ReNcell CX (cell line): ENCODE results near the genes USP48 and LDLRAD2.

- PRO-cap: no peak
These were observed 10.2 kb downstream of the ECE1 start for GRCh38 chr1:21279876-21280634.

- PRO-cap: no peak
These were observed 379 bp upstream of the ECE1 start for GRCh38 chr1:21290595-21291089.

- PRO-cap: bidirectional peak, plus-strand start at chr1:21311384, minus-strand start at chr1:21311081
These were observed 20.9 kb upstream of the ECE1 start for GRCh38 chr1:21311166-21311464.

DNA sequence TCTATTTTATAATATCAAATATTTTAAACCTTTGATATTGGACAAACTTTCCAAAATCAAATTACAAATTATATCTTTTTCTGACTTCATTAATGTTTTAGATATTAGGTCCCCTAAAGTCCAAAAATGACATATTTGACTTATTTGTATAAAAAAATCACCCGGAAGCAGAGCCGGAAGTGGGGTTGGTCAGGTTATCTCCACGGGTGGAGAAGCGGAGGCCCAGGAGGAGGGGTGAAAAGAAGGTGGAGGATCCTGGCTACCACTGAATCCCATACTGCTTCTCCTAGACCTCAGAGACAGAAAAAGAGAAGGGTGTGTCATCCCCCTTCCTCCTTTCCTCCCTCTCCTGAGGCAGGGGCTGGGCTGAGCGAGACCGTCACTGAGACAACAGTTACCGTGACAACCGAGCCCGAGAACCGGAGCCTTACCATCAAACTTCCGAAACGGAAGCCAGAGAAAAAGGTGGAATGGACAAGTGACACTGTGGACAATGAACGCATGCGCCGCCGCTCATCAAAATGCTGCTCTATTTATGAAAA, 42.2 kb upstream of the NBPF3 start:
- PRO-cap: no peak

GRCh38 chr1:21538228-21538775, 29.1 kb downstream of the ALPL start:
- PRO-cap: no peak

GRCh38 chr1:21546342-21546559, 37.0 kb downstream of the ALPL start:
- PRO-cap: no peak

DNA sequence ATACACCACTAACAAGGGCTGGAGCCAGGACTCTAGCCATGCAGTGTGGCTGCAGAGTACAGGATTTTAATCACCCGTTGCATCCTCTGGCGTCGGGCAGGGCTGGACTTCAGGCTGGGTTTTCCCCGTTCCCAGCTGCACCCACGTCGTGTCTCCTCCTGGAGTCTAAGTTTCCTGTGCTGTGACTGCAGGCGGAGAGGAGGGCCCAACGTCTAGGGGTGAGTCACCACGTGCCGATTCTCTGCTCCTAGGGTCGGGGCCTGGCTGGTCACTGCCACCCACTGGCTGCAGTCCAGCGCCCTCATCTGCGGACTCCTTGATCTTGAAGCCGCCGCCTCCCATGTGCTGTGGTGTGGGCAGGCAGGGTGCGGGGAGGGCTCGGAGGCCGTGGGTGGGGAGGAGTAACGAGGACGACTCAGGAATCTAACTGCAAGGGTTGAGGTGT, 77.7 kb downstream of the ALPL start:
- PRO-cap: no peak

DNA sequence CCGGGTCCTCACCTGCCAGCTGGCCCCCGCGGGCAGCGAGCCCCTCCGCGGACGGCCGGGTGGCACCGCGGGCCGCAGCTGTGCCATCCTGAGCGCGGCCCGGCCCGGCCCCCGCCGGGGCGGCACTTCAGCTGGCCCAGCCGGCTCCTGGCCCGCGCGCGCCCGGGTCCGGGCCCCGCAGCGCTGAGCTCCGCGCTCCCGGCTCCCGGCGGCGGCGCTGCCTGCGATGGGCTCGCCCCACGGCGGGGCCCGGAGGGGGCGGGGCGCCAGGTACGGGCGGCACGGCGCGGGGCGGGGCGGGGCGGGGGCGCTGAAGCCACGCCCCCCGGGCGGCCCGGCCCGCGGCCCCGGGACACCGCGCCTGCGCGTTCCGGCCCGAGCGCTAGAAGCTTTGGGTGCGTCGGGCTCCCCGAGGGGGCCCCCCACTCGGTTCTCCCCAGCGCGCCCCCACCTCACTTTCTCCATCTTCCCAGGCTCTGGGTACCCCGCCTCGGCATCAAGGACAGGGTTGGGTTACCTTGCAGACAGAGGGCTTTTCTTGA, 46.8 kb downstream of the RAP1GAP start:
- PRO-cap: no peak

- PRO-cap: no peak
These were observed 18.5 kb upstream of the RAP1GAP start for GRCh38 chr1:21687476-21688200.

- PRO-cap: no peak
These were observed 54.6 kb downstream of the USP48 start for GRCh38 chr1:21728311-21728830.

- PRO-cap: no peak
These were observed 3.1 kb downstream of the USP48 start for GRCh38 chr1:21779678-21780319.

- PRO-cap: unidirectional peak, minus-strand start at chr1:21782834; bidirectional peak, plus-strand start at chr1:21783270, minus-strand start at chr1:21783189
These were observed at the start of gene USP48 for GRCh38 chr1:21782508-21783365. TSS of gene USP48 (minus strand) at chr1:21783149.

GRCh38 chr1:21812220-21812585, at the start of gene LDLRAD2:
TSS of gene LDLRAD2 (plus strand) at chr1:21812265.
- PRO-cap: no peak

DNA sequence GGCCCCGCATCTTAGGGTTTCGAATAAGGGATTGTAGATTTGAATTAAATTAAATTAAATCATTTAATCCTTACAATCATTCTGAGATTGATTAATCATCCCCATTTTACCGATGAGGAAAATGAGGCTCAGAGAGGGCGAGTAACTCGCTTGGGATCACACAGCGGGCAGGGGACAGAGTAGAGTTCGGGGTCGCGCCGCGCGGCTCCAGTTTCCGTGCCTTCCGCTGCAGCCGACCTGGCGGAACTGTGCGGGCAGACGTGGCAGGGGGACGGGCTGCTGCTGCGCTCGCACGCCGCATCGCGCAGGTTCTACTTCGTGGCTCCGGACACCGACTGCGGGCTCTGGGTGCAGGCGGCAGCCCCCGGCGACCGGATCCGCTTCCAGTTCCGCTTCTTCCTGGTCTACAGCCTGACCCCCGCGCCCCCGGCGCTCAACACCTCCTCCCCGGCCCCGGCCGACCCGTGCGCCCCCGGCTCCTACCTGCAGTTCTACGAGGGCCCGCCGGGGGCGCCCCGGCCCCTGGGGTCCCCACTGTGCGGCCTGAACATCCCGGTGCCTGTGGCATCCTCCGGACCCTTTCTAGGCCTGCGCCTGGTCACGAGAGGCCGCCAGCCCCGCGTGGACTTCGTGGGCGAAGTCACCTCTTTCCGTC, 2.2 kb downstream of the LDLRAD2 start:
- PRO-cap: bidirectional peak, plus-strand start at position 244 of the sequence, minus-strand start at position 242 of the sequence; bidirectional peak, plus-strand start at position 335 of the sequence, minus-strand start at position 331 of the sequence; bidirectional peak, plus-strand start at position 554 of the sequence, minus-strand start at position 464 of the sequence

DNA sequence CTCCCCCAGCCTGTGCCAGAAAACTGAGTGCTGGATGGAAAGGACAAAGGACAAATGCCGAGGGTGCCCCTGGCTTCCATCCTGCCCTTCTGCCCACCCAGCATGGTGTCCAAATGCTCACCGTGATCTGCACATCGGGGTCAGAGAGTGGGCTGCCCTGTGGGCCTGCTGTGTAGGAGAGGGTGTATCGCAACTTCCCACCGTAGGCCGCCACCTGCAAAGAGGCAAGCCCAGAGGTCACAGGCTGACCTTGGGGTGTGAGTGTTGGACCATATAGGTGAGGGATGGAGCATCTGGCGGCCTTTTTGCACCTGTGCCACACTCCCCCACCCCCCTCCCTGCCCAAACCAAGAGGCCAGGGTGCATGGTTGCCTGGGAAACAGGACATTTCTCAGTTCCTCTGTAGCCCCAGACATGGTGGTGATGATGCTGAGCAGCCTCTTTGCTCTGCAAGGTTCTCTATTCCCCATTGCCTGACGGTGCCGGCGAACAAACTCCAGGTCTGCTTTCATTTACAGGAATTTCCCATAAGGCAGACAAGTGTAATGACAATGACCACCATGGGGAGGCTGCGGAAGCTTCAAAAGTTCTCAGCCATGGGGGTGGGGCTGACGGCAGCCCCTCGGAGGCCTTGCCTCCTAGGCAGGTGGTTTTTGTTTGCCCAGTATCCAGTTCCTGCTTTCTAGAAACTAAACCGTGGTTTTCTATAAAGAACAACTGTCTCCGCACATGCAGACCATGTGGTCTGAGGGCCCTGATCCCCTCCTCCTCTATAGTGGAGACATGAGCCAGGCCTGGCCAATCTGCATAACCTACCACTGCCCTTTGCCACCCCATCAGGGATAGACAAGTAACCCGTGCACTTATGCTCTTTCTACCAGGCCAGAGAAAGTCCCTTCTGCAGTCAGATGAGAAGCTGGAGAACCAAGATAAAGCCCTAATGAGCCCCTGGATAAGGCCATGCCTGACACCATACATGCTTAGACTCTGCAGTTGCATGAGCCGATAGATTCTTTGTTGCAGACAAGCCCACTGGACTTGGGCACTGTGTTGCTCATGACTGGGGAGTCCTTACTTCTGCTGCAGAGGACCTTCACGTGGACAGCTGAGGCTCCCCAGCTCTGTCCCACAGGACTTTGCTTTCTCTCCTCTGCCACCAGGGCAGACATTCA, 53.9 kb downstream of the LDLRAD2 start:
- PRO-cap: no peak

DNA sequence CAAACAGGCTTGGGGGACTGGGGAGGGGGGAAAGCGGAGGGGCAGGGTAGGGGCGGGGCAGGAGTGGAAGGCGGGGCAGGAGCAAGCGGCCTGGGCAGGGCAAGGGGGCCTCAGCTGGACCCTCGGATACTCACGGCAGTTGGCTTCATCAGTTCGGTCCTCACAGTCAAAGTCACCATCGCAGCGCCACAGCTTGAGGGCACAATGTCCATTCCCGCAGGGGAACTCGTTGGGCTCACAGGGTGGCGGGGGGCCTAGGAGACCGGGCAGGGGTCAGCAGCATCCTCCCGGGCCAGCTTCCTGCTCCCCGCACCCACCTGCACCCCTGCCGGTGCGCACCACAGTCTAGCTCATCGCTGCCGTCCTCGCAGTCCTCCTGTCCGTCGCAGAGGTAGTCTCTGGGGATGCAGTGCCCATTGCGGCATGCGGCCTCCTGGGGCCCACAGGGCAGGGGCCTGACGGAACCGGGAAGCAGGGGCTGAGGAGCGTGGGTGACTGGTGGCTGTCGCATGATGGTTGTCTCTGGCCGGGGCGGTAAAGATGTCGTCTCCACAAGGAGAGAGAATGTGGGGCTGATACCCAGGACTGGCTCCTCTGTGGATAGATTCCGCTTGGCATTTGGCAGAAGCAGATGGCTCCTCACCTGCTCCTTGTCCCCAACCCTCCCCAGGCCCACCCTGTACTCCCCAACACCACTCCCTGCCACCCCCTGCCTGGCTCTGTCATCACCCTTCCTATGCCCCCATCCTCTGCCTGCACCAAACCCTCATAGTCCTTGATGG, 49.8 kb downstream of the HSPG2 start:
- PRO-cap: no peak

DNA sequence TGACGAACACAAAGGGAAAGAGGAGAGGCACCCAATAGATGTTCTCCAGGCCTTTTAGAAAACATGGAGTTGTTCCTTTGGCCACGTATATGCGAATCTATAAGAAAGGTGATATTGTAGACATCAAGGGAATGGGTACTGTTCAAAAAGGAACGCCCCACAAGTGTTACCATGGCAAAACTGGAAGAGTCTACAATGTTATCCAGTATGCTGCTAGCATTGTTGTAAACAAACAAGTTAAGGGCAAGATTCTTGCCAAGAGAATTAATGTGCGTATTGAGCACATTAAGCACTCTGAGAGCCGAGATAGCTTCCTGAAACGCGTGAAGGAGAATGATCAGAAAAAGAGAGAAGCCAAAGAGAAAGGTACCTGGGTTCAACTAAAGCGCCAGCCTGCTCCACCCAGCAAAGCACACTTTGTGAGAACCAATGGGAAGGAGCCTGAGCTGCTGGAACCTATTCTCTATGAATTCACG, 29.0 kb downstream of the HSPG2 start:
- PRO-cap: no peak

GRCh38 chr1:21921215-21921830, 15.8 kb downstream of the HSPG2 start:
- PRO-cap: no peak

DNA sequence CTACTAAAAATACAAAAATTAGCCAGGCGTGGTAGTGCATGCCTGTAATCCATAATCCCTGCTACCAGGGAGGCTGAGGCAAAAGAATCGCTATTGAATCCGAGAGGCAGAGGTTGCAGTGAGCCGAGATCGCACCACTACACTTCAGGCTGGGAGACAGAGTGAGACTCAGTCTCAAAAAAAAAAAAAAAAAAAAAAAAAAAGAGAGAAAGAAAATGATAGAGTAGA, 10.6 kb downstream of the HSPG2 start:
- PRO-cap: no peak

- PRO-cap: no peak
These were observed 423 bp downstream of the HSPG2 start for GRCh38 chr1:21936771-21937002.